Subcutaneous preadipocyte (primary cell): ENCODE measurements around the gene ORC2.

DNA sequence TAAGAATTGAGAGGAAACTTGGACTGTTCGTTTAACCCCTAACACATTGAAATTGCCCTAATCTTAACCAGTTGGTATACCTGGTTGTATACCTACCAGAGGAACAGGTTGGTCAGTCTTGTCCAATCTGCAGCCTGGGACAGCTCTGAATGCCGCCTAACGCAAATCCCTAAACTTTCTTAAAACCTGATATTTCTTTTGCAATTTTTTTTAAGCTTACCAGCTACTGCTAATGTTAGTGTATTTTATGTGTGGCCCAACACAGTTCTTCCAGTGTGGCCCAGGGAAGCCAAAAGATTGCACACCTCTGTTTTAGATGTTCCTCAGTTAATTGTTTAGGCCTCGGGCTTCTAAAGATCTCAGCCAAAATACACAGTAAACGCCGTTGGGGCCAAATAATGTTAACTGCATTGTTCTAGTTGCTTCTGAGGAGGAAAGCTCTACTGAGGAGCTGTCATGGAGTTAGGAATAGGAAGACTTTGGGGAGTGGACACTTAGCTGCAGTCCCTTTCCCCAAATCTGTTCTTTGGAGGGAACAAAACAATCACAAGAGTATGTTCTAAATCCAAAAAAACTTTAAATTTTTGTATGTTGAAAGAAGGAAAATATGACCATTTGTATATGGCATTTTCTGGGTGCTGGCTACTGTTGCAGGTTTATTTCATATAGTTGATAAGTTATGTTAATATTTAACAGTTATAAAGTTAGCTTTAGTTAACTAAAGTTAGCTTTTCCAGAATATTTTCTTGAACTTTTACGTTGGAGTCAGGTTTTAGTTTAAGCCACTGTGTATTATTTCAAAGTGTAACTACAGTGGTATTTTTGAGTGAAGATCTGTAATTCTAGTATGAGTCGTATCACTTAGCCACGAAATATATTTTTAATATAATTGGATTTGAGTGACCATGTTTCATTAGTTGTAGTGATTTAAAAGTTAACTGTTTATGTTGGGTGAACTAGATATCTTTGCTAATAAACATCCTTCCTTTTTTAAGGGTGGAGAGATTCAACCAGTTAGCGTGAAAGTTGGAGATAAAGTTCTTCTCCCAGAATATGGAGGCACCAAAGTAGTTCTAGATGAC lies 2.2 kb downstream of the HSPE1 start:
- CAGE, long polyA plus RNA, result no peak

GRCh38 chr2:197785857-197786997 lies 1.1 kb upstream of the BOLL start:
- CAGE, long polyA plus RNA, result no peak

GRCh38 chr2:197807386-197807715 lies 3.0 kb downstream of the PLCL1 start:
- CAGE, long polyA plus RNA, result no peak

DNA sequence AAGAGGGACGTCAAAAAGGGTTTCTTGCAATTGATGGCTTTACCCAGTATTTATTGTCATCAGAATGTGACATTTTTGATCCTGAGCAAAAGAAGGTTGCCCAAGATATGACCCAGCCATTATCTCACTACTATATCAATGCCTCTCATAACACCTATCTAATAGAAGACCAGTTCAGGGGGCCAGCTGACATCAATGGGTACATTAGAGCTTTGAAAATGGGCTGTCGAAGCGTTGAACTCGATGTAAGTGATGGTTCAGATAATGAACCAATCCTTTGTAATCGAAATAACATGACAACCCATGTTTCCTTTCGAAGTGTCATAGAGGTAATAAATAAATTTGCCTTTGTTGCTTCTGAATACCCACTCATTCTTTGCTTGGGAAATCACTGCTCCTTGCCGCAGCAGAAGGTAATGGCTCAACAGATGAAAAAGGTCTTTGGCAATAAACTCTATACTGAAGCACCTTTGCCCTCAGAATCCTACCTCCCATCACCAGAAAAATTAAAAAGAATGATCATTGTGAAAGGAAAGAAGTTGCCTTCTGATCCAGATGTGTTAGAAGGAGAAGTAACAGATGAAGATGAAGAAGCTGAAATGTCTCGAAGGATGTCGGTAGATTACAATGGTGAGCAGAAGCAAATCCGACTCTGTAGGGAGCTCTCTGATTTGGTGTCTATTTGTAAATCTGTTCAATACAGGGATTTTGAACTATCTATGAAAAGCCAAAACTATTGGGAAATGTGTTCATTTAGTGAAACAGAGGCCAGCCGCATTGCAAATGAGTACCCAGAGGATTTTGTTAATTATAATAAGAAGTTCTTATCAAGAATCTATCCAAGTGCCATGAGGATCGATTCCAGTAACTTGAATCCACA lies 280.5 kb downstream of the PLCL1 start:
- CAGE, long polyA plus RNA, result no peak

- CAGE, long polyA plus RNA, result no peak
Observed at GRCh38 chr2:198769026-198769674, 688.6 kb downstream of the SATB2 start.

DNA sequence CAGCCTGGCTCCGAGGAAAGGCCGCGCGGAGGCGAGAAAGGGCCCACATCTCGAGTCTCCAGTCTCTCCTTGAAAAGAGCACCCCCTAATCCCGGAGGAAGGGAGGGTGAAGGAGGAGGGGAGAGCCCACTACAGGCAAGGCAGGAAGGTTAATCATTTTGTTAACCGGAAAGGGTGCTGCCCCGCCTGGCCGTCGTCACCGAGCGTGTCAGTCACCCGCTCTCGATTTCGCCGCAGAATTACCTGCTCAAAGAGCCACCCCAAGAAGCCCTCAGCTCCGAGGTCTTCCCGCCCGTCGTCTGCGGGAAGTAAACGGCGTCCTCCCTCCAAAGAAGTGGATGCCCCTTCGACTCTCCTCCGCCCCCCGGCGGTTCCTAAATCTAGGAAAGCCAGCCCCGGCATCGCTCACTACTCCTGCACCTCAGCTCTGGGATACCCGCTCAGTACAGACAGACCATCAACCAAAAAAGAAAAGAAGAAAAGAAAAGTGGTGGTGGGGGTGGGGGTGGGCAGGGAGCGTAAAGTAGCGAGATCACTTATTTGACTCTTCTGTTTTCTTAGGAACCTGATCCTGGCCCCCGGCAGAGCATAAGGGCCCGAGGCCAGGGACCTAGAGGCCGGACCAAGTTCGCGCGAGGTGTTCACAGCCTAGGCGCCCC lies 11.4 kb upstream of the SATB2 start:
- CAGE, long polyA plus RNA, result no peak

- CAGE, long polyA plus RNA, result no peak
Observed at GRCh38 chr2:199470291-199470669, 12.5 kb upstream of the SATB2 start.

DNA sequence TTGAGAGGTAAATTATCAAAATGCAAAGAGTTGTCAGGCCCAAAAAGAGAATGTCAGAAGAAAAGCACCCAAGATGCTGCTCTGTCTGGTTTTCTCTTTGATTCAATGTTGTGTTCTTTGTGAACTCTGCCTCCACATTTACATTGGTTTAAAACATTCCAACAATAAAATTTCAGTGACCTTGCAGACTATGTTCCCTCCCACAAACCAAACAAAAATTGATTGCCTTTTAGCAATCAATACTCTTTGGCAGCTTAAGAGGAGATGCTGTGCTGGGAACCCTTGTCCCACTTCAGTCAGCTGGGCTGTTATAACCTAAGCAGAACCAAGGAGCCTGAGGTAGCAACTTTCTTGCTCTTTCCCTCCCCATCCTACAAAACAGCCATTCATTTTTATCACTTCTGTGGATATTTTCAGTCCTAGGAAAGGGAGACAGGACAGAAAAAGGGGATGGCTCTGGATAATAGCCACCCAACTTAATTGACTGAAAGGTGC lies 19.7 kb upstream of the SATB2 start:
- CAGE, long polyA plus RNA, result no peak

DNA sequence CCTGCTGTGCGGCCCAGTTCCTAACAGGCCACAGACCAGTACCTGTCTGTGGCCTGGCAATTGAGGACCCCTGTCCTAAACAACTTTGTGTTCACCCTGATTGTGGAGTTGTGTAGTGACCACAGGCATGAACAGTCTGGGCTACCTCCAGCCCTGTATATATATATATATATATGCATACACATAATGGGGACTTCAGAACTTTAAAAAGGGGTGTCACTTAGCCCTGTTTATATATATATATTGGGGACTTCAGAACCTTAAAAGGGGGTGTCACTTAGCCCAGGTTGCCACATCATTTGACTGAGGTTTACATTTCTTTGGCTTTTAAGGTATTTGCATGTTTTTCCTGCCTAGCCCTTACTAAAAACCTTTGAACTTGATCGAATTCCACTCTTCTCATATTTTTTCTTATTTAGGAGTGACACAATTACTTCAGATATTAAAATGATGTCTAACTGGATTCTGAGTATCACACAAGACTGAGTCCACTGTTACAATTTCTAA lies 64.8 kb downstream of the FTCDNL1 start:
- CAGE, long polyA plus RNA, result no peak

DNA sequence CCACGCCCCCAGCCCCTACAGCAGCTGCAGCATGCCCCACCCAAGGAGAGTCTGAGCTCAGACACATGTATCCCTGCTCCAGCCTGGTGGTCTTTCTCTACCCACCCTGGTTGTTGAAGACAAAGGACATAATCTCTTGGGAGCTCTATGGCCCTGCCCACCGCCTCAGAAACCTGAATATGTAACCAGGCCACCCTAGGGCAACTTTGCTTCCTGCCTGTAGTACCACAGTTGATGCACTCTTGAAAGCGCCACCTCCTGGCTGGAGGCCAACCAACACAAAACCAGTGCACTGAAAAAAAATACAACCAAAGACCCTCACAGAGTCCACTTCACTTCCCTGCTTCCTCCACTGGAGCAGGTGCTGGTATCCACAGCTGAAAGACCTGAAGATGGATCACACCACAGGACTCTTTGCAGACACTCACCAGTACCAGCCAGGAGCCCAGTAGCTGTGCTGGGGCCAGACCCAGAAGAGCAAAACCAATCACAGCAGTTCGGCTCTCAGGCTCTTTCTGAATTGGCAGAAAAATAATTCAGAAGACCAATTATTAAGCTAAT lies 106.5 kb upstream of the SPATS2L start:
- CAGE, long polyA plus RNA, result no peak

GRCh38 chr2:200201741-200202492 lies 104.6 kb upstream of the SPATS2L start:
- CAGE, long polyA plus RNA, result no peak

DNA sequence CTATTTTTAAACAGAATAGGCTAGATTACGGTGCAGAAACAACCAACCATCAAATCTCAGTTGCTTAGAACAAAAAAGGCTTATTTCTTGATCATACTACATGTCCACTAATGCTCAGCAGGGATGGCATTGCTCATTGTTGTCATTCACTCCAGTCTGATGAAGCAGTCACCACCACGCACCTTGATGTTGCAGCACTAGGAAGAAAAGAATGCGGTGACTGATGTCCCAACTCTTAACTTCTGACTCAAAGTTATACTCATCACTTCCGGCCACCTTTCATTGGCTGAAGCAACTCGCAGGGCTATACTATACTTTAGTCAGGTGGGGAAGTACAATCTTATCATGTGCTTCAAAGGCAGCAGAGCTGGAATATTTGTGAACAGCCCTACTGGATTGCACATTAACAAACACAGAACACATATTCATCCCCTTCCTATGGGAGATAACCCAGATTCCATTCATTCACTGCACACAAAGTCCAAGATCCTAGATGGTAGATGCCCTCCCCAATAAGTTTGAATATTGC lies 3.6 kb upstream of the SPATS2L start:
- CAGE, long polyA plus RNA, result no peak

- CAGE, long polyA plus RNA, result no peak
Observed at GRCh38 chr2:200452873-200453337, 57.0 kb downstream of the KCTD18 start.

- CAGE, long polyA plus RNA, result no peak
Observed at GRCh38 chr2:200775456-200775764, 36.3 kb upstream of the BZW1 start.

DNA sequence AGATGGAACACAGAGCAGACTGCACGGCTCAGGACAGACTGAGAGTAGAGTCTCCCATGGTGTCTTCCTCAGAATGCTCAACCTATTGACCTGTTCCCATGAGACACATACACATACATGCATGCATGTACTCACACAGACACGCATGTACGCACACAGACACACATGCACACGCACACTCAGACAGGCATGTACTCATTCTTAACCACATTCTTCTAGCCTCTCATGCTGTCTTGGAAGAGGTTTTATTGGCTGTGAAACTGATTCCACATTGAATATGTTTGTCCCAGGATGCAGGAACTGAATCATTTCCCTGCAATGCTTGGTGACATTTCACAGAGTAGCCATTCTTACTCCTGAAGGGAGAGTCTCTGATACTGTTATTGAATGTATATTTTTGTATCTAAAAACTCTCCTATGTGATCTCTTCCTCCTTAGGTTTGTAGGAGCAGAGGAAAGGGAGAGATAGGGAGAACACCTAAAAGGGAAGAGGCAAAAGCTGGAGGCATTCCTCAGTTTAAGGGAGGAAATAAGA lies 23.4 kb upstream of the BZW1 start:
- CAGE, long polyA plus RNA, result no peak

GRCh38 chr2:200797177-200797833 lies 14.4 kb upstream of the BZW1 start:
- CAGE, long polyA plus RNA, result no peak

GRCh38 chr2:200819161-200819676 lies 7.5 kb downstream of the BZW1 start:
- CAGE, long polyA plus RNA, result no peak

DNA sequence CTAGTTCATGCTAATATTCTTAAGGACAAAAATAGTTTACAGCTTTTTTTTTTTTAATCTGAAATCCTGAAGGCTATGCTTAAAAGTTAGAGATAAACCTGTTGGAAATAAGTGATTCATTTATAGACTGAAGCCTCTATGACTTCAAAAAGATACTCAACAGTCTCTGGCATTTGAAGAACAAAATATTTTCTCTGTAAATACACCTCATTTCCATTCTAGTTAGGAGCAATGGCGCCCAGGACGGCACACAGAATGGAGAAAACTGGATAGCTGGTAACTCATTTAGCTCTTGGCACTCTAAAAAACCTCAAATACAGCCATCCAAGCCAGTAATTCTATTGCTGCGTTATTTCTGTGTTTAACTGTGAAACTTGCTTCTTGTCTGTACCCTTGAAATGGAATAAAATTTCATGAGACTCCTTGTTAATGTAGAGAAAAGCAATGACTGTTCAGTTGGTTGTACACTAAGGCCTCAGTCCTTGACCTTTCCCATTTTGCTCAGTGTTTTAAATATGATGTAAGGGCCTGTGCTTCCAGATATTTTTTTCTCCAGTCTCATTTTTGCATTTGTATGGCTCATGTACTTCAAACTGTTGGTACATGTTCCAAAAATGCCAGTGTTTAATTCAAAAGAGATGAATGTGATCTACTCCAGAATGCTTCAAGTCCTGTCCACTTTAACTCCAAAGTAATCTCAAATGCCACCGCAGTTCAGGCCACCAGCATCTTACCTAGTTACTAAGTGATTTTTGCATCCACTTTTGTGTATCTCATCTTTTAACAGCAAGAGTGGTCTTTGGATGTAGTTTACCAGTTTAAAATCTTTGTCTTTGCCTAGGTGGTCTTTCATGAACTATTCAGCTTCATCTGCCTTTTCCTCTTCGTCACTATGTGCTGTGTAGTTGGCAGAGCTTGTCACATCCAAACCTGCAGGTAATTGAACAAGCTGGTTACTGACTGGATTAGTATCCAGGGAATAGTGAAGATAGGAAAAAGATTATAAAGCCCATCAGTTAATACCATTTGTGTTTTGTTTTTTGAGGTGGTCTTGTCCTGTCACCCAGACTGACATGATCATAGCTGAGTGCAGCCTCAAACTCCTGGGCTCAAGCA lies 15.5 kb downstream of the BZW1 start:
- CAGE, long polyA plus RNA, result no peak

DNA sequence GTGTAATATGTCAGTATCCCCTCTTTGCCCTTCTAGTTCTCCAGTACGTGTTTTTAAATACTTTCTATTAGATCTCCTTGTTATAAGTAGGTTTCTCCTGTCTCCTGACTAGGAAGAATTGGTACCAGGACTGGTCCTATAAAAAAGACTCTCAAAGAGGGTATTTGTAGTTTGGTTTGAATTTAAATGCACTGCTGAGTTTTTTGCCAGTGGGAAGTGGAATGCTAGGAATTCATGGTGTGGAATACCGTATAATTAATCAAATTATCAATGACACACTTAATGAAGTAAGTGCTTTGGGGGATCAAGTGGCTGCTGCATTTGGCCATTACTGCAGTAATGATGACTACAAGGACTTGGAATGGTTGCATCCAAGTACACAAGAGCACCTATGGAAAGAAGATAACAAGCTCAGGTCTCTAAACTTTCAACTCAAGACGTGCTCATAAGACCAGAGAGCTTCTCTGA lies 21.0 kb downstream of the BZW1 start:
- CAGE, long polyA plus RNA, result no peak

GRCh38 chr2:200962848-200963768 lies at the start of gene ORC2:
ORC2 (minus strand) TSS chr2:200963660.
- CAGE, long polyA plus RNA, result no peak